Transverse colon (tissue), 4 donors: ENCODE results near the genes GSG1 and ERP27.

- PRO-cap, result bidirectional peak, plus-strand start at chr12:12904089, minus-strand start at chr12:12903840
- RAMPAGE, long total RNA, 4 experiments, result start-site peak on the plus strand in 1 of 4 experiments, at chr12:12904273-12904307 at its widest, 5 reads per replicate
These were observed 12.4 kb downstream of the GPRC5A start for GRCh38 chr12:12903385-12904452.

- PRO-cap, result no peak
- RAMPAGE, long total RNA, 4 experiments, result start-site peak on the plus strand in 1 of 4 experiments, at chr12:12905726-12905972 at its widest, 21 reads per replicate
These were observed 14.1 kb downstream of the GPRC5A start for GRCh38 chr12:12905420-12905992.

GRCh38 chr12:13094415-13094846 is 9.0 kb downstream of the GSG1 start:
- PRO-cap, result no peak
- RAMPAGE, long total RNA, 4 experiments, result no peak in any of the 4 experiments

DNA sequence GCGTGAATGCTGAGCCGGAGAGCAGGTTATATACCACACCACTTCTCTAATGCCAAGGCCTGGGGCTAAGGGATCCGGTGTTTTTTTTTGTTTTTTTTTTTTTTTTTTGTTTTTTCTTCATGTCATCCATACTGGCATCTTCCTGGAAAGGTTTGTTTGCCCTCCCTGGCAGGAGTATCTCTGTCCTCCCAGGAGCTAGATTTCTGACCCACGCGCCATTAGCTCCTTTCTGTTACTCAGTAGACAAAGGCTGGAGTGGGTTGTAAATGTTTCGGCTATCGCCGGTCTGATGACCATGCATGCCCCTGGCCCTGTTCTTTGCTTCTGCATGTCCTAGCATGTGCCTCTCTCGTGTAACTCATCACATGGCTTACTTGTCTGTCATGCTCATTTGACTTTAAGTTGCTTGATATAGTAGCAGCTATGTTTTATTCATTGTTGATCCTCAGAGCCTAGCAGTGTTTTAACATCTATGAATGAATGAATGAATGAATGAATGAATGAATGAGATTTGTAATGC is 3.7 kb downstream of the GSG1 start:
- PRO-cap, result no peak
- RAMPAGE, long total RNA, 4 experiments, result no peak in any of the 4 experiments

- PRO-cap, result no peak
- RAMPAGE, long total RNA, 4 experiments, result no peak in any of the 4 experiments
These were observed at the start of gene GSG1 for GRCh38 chr12:13103413-13104063. Gene GSG1, minus strand, starts transcription at chr12:13103667.

DNA sequence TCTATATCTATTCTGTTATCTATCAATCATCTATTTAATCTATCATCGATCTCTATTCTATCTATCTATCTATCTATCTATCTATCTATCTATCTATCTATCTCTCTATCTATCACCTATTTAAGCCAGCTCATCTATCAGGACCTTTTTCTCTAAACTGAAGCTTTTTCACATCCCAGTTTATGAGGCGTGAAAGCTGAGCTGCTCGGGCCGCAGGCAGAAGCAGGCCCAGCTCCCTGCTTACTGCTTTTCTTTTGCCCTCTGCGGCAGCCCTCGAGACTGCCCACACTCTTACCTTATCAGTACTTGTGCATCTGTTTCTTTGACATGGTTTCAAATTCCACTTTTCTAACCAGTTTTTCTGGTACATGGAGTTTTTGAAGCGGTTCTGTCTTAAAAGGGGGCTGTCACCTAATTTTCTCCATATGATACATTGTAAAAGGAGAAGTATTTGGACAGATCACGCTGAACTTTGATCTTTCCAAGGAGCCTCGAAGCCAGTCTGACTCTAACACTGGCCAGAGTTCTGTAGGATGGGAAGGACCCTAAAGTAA is 44.5 kb upstream of the GSG1 start:
- PRO-cap, result no peak
- RAMPAGE, long total RNA, 4 experiments, result no peak in any of the 4 experiments

- PRO-cap, result no peak
- RAMPAGE, long total RNA, 4 experiments, result no peak in any of the 4 experiments
These were observed 21.0 kb upstream of the EMP1 start for GRCh38 chr12:13175395-13176079.

GRCh38 chr12:13208576-13209612 is 12.4 kb downstream of the EMP1 start:
- PRO-cap, result no peak
- RAMPAGE, long total RNA, 4 experiments, result no peak in any of the 4 experiments

DNA sequence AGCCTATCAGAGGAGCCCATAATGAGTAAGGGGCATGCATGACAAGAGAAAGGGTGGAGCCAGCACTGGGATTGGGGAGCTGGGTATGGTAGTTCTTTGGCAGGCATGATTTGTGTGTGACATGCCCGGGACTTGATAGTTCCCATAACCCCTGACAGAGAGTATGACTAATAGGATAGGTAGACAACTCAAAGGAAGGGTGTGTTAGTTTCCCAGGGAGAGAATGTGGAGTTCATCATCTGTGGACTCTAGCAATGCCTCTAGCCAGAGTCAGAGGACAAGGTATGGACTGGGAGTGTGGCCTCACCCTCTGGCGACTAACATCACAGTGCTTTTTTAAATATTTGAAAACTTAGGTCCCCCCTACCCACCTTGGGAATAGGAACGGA is 143.1 kb downstream of the EMP1 start:
- PRO-cap, result no peak
- RAMPAGE, long total RNA, 4 experiments, result no peak in any of the 4 experiments

- PRO-cap, result bidirectional peak, plus-strand start at chr12:13404864, minus-strand start at chr12:13404748
- RAMPAGE, long total RNA, 4 experiments, result no peak in any of the 4 experiments
These were observed 208.2 kb downstream of the EMP1 start for GRCh38 chr12:13404628-13405253.

- PRO-cap, result no peak
- RAMPAGE, long total RNA, 4 experiments, result start-site peak on the plus strand in 2 of 4 experiments, at chr12:14385057-14385379 at its widest, 12 to 21 reads per replicate
These were observed 19.6 kb downstream of the ATF7IP start for GRCh38 chr12:14384909-14385646.

DNA sequence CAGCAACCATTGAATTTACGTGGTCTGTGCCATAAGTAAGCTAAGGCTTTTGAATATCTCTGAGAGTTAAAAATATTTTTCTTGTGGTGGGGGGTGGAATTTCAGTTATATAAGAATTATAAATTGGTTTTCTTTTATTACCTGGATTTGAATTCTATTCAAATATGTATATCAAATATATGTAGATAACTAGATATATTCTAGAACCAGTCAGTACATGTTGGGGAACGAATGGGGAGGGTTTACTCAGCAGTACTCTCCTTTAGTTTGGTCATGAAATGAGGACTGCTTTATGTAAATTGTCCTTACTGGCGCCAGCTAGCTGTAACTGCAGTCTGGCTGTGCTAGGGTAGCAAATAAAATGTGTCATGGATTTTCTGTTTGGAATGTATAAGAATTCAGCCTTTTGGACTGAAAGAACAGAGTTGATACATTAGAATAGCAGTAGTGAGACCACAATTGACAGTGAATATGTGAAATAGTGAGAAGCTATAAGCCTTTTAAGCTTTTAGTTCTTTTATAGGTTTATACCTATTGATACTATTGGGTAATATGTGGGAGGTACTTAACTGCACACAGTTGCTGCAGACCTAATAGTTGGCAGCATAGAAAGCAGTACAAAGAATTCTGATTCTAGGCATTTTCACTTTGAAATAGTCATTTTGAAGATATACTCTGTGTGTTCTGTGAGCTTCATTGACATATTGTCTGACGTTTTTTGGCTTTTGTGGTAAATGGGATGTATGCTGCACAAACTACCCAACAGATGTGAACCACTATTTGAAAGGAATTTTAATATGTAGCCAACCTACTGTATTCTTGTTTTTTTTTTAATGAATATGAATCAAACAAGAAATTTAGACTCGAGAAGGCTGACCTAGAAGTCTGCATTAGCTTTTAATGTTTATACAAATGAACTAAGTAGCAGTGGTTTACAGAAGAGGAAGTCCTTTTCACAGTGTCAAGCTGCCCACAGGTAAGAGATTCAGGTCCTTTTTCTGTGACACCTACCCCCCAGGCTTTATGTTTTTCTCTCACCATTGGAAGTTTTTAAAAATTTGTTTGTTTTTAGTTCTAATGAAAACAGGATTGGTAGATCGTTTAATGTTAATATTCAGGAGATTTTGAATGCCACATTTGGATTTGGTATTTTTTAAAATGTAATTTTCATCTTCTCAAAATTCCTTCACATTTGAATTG is 29.2 kb downstream of the ATF7IP start:
- PRO-cap, result no peak
- RAMPAGE, long total RNA, 4 experiments, result no peak in any of the 4 experiments

DNA sequence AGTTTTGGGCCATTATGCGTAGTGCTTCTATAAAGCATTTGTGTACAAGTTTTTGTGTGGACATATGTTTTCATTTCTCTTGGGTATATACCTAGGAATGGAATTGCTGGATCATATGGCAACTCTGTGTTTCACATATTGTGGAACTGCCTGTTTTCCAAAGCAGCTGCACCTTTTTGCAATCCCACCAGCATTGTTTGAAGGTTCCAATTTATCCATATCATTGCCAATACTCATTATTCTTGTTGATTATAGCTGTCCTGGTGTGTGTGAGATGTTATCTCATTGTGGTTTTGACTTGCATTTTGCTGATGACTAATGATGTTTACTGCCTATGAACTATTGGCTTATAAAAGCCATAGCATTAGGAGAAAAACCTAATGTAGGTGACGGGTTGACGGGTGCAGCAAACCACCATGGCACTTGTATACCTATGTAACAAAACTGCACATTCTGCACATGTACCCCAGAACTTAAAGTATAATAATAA is 45.6 kb downstream of the ATF7IP start:
- PRO-cap, result no peak
- RAMPAGE, long total RNA, 4 experiments, result no peak in any of the 4 experiments

DNA sequence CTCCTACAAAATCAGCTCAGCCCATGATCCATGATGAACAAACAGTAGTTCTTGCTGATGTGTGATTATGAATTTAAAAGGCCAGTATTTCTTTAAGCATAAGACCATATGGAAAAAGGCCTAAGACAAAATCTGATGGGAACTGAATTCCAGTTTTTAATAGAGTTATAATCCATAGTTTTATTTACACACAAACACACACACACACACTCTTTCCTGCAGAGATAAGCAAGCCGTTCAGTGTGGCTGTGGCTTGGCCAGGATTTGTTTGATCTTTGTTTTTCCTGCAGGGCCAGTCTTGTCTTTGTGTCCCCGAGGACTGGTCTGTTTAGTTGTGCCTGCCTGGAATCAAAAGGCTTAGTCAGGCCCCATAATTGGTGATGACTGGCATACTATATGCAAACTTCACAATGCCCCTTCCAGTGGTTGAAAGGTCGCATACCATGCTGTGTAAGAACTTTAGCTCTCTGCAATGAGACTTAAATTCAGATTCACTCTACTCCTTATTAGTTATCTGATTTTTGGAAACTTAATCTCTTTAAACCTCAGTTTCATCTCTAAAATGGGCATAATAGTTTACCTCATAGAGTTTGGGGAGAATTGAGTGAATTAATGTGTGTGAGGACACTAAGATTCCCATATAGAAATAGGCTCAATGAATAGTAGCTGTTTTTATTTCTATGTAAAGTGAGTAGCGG is 3.1 kb downstream of the H2AJ start:
- PRO-cap, result bidirectional peak, plus-strand start at position 295 of the sequence, minus-strand start at position 270 of the sequence; bidirectional peak, plus-strand start at position 422 of the sequence, minus-strand start at position 321 of the sequence
- RAMPAGE, long total RNA, 4 experiments, result no peak in any of the 4 experiments

DNA sequence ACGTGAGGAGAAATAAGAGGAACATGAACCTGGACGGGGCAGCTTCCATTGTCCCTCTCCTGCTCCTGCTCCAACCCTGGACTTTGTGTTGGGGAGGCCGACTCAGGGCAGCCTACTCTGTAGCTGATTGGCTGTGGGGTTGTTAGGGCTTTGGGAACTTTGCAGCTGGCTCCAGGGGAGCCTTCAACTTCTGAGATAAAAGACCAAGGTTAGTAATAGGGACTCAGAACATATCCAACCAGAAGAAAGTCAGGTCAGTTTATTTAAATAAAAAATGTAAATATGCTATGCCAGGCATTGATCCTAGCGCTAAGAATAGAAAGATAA is at the start of gene ERP27:
ERP27 (minus strand) TSS at position 78 of the 327 bp plus-strand sequence.
- PRO-cap, result no peak
- RAMPAGE, long total RNA, 4 experiments, result no peak in any of the 4 experiments

DNA sequence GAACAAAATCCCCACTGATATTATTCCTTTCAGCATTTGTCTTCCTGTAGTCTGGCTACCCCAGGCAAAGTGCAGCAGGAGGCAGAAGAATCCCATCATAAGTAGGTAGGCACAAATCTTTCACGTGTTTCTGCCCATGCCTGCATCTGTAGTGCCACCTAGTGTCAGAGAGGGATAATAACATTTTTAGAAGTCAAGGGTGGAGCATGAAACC is 47.7 kb upstream of the RERG start:
- PRO-cap, result no peak
- RAMPAGE, long total RNA, 4 experiments, result no peak in any of the 4 experiments

- PRO-cap, result unidirectional peak, plus-strand start at chr12:15430355
- RAMPAGE, long total RNA, 4 experiments, result no peak in any of the 4 experiments
These were observed 107.9 kb downstream of the PTPRO start for GRCh38 chr12:15430283-15430600.

DNA sequence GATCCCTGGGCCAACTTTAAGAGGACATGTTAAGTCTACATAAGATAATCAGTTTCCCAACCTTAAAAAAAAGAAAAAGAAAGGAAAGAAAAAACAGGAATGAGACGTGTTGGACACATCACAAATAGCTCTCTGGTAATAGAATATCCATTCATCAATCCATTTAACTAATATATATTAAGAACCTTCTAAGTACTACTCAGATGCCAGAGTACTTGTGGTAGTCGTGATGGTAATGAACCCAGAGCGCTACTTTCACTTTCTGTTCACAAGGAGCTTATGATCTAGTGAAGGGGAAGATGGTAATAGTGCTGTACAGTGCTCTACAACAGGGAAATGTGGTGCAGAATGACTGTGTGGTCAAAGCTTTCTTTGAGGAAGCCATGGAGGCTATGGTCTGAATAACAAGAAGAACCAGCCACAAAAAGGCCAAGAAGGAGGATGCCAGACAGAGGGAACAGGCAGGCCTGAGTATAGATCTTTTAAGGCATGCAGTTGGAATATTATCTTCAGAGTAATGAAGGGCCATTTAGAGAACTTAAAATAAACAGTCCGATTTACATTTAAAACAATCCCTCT is 212.0 kb downstream of the PTPRO start:
- PRO-cap, result unidirectional peak, plus-strand start at position 331 of the sequence
- RAMPAGE, long total RNA, 4 experiments, result no peak in any of the 4 experiments

GRCh38 chr12:15547668-15548035 is 225.3 kb downstream of the PTPRO start:
- PRO-cap, result no peak
- RAMPAGE, long total RNA, 4 experiments, result no peak in any of the 4 experiments

DNA sequence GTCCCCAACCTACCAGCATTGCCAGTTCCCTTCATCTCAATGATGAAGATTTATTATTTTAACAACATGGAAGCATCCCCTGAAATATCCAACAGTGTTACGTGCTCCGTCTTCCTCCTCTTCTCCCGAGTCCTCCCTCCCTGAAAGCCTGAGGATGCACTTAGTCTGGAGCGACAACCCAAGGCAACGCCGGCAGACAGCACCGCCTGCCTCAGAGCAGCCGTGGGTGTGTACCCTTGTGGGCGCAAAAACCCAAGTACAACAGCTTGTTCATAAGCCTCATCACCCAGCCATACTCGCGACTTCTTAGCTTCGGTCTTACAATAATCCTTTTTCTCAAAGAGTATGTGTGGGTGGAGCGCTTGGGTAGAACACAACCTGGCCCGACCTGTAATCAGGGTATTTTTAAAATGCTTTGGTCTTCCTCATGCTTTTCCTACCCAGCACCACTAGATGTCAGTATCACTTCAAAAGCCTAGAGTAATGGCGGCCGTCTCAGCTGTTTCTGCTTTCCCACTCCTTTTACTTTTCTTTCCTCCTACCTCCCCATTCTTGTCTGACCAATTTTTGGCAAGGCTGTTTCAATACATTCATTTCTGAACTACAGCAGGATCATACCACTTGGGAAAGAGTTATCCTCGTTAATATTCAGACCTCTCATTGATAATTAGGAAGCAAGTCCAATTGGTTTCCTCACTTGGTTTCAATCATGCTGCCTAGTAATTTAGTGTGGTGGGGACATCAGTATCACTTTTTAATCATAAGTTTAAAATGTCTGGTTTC is 198.9 kb downstream of the EPS8 start:
- PRO-cap, result unidirectional peak, plus-strand start at position 170 of the sequence; unidirectional peak, minus-strand start at position 380 of the sequence
- RAMPAGE, long total RNA, 4 experiments, result no peak in any of the 4 experiments